CMK (cell line): ENCODE results near the genes ANKRD2 and HOGA1.

DNA sequence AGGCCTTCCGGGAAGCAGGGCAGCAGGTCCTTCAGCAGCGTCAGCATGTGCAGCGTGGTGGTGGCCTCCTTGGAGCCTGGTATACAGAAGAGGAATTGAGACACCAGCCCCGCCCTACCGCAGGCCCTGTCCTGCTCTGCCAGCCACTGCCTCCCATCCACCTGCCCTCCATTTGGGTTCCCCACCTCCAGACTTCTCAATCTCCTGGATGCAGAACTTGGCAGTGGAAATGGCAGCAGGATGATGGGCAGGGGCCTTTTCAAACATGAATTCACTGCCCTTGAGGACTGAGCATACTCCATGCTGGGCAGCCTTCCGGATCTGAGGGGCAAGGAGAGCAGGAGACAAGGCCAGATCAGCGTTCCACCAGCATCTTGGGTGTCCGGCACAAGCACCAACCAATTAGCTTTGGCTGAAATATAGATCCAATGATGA is 12.8 kb downstream of the RRP12 start:
- RRBS, result 96% methylated on average over 3 of the region's 8 CpGs

DNA sequence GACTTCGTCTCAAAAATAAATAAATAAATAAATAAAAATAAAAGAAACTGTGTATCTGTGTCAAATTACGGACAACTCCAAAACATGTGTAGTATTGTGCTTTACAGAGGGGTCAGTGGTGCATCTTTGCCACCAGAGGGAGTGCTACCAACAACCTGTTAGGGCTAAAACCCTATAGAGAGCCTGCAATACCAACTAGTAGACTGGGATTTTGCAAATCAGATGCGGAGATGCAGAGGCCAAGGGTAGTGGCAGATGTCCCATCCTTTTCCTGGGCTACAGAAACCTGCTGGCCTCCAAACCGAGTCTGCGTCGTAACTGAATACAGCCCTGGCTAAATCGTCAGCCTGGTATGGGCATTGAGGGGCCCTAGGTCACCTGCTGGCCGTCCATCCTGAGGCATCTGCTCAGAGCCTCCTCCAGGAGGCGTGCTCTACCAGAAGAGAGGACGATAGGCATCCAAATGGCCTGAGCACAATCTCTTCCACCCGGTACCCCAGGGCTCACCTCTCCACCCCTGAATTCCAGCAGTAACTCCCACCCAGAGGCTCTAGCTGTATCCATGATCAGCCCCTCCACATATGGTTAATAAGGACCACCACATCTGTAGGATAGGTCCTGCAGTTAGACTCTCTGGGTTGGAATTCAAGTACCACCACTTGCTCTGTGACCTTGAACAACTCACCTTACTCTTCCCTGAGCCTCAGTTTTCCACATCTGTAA is 6.2 kb upstream of the RRP12 start:
- RRBS, result no CpG with 5 or more reads among the region's 11 CpGs

- RRBS, result no CpG with 5 or more reads among the region's 10 CpGs
Measured at GRCh38 chr10:97427478-97428235, 1.7 kb downstream of the PGAM1 start.

- RRBS, result no CpG with 5 or more reads among the region's 6 CpGs
Measured at GRCh38 chr10:97456527-97457205, 10.7 kb downstream of the ZDHHC16 start.

DNA sequence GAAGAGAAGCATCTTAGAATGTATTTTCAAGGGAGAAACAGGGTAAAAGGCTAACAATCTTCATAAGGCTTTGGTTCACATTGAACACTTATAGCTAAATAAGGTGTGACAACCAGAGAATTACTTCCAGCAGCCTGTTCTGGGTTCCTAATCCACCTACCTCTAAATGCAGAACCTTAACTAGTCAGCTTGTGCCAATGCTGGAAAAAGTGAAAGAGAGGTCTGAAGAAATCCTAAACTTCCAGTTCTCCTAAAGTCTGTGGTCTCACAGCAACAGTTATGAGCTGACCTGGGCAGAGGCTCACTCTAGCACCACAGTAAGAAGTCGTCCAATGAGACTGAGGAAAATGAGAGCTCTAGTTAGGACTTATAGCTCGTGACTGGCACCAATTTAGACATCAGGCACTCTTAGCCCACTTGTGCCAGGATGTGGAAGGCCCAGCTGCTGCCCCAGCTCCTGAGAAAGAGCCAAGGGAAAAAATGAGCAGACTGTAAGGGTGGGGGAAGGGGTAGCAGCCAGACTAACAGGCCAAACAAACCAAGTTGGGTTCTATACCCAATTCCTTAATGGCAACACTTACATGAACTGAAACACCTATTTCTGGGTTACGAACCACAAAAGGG is 7.7 kb downstream of the MMS19 start:
- RRBS, result no CpG with 5 or more reads among the region's 3 CpGs

- RRBS, result no CpG with 5 or more reads among the region's 6 CpGs
Measured at GRCh38 chr10:97518893-97519340, 20.2 kb downstream of the UBTD1 start.

GRCh38 chr10:97572145-97572955 is at the start of gene ANKRD2:
Gene ANKRD2 (plus strand): TSS chr10:97572779.
- RRBS, result no CpG with 5 or more reads among the region's 19 CpGs

DNA sequence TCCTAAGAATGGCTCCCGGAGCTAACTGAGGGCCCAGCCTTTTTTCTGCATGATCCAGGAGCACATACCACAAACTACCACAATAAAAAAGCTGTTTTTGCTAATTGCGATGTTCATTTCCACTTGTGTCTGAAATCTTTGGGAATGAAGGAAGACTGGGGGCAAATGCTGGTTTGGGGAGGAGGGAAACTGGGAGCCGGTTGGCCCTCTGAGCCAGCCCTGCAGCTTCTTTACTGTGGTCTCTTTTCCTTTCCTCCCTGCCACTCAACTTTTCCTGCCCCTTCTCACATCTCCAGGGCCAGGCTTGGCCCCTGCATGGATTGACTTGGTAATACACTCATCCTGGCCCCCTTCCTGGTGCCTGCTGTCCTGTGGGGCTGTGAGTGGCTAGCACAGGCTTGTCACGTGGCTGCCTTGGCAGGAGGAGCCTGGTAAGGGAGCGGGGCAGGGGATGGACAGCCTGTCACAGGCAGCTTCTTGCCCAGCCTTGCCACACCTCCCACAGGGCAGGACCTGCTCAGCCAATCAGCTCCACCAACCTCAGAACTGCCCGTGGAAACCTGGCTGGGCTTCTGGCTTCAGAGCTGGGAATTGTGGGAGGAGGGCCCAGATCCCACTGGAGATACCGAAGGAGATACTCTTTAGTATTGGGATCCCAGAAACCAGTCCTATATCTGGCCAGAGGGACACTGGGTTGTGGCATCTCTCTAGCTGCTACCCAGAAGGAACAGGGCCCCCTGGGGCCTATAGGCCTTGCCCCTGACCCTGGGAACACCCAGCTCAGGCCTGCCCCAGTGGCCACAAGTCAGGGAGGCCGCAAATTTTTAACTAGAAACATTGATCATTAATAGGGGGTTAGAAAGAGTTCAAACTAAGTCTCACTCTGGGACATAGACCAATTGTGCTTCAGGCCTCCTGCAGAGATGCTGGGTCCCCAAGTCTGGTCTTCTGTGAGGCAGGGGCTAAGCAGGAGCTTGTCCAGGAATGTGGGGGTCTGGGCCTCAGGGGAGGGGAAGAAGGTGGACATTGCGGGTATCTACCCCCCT is at the start of gene HOGA1:
HOGA1 (plus strand) TSS at position 609 of the 1,046 bp plus-strand sequence.
- RRBS, result no CpG with 5 or more reads among the region's 9 CpGs

DNA sequence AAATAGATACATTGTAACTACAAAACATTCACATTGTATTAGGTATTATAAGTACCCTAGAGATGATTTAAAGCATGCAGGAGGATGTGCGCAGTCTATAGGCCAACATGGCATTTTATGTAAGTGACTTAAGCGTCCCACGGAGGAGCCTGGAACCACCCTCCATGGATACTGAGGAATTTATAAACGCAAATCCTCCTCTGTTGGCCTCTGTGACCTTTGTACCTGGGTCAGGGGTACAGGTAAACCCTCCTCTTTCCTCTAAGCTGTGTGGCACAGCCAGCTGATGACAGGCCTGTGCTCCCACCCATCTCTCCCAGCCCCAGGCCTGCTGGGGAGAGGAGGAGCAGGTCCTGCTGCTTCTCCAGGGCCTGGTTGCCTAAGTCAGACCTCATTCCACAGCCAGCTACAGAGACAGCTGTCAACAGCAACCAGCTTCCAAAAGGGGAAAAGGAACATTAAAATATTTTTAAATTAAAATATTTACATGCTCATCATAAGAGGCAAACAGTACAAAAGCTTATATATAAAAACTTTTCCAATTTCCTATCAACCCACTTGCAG is 5.0 kb downstream of the AVPI1 start:
- RRBS, result no CpG with 5 or more reads among the region's 4 CpGs

- RRBS, result 1% methylated on average over 5 of the region's 46 CpGs
Measured at GRCh38 chr10:97737267-97738235, 623 bp downstream of the ZFYVE27 start.

DNA sequence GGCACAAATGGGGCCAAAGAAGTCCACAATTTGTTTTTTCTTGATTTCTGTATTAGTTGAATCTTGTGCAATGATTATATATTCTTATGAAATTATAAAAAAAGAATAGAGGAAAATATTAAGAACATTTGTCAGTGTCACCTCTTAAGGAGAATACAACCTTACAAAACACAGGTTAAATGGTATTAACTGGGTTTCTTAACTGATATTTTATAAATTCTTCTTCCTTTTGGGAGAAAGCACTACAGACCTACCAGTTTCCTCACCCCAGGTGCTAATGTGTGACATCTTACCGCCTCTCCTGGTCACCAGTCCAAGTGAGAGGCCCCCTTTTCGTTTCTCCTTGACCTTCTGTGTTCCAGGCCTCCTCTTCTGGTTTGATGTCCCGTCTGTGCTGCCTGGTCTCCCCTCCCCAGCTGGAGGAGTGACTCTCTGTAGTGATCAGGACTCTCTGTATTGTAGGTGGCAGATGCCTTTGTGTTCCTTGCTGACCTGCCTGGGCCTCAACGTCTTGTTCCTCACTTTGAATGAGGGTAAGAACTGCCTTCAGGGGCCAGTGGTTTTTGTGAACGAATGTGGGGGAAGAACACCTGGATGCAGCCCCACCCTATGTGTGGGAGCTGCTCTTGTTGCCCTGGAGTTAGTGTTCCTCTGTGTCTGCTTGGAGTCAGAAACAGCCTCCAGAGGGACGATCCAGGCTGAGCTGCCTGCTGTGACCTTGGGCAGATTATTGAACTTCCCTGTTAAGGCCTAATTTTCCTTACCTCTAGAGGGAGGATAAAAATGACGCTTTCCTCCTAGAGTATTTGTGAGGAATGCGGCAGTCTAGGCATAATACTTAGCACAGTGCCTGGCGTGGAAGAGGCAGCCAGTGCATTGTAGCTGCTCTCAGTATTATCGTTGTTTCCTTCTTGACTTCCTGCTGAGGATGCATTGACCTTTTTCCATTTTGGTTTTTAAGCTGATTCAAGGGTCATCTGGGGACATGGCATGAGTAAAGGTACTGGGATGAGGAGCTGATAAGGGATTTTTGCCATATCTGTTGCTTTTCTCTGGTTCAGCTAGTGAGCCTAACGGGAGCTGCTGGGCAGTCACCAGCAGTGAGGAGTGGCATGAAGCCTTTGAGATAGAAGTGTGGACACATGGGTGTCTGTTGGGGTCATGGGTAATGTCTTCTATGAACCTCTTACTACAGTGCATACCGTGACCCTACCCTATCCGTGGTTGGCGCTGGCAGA is 6.1 kb downstream of the ZFYVE27 start:
- RRBS, result no CpG with 5 or more reads among the region's 14 CpGs

DNA sequence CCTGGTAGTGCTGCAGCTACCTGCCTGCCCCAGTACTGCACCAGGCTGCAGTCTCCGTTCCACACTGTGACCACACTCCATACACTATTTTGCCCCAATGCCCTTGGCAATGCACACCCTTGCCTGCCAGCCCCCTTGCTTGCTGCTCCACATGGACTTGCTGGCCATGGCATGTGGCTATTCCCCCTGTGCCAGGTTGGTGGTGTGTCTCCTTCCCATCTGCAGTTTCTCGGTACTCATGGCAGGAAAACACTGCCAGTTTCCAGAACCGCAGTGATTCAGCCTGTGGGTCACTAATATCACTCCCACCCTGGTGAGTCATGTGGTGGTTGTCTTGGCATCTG is 32.6 kb downstream of the GOLGA7B start:
- RRBS, result no CpG with 5 or more reads among the region's 3 CpGs

DNA sequence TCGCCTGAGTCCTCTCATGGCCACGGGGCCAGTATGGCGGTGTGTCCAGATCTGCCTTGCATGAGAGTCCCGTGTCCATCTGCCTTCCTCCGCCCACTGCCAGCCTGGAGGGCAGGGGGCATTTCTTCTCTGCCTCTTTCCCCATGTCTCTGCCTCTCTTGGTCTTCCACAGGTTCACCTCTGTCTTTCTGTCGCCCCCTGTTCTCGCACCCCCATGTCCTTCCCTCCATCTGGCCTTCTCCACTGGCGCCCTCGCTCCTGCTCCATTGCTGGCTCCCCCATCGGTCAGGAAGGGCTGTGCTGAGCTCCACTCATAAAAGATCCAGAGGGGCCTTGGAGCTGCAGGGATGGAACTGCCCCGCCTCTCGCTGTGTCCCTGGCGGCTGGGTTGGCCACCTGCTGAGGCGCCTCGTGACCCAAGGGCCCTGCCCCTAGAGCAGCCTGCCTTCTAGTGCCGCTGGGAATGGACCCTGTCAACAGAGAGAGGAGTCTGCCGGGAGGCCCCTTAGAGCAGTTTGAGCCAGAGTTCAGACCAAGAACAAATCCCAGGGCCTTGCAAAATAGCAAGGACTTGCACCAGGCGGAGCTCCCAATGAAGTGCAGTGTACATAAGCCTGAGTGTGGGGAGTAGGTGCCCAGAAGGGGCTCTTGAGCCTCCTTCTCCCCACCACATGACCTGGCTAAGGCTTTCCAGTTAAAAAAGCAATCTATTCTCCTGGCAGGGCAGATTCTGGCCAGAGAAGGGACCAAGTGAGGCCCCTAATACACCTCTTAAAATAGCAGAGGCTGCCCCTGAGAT is 42.0 kb downstream of the GOLGA7B start:
- RRBS, result no CpG with 5 or more reads among the region's 18 CpGs

- RRBS, result no CpG with 5 or more reads among the region's 6 CpGs
Measured at GRCh38 chr10:98243805-98244466, 24.1 kb downstream of the LOXL4 start.

DNA sequence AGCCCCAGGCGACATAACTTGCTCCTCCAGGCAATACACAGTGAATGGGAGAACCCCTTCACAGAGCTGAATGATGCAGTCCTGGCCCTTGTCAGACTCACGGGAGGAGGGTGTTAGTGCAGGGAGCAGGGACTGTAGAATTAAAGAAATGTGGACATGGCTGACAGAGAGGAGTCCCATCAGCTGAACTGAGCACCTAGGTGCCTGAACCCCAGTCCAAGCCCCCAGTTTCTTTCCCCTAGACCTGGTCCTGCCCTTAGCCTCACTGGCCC is 809 bp upstream of the LOXL4 start:
- RRBS, result no CpG with 5 or more reads among the region's 2 CpGs

DNA sequence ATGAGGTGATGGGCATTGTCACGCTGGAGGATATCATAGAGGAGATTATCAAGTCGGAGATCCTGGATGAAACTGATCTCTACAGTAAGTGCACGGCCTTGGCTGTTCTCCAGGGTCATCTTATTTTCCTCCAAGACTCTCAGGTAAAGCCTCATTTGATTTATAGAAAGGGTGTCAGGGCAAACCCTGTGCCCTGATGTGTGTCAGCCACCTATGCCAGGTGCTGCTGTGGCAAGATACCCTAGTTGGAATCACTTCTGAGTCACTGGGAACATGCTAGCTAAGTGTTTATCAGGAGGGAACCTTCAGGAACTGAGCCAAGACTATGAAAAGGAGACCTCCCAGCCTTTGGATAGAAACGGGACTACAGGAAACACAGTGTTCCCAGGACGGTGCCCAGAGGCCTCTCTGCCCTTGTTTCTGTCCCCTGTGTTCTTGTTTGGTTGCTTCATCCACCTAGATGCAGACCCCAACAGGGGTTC is 28.5 kb downstream of the CNNM1 start:
- RRBS, result no CpG with 5 or more reads among the region's 5 CpGs

DNA sequence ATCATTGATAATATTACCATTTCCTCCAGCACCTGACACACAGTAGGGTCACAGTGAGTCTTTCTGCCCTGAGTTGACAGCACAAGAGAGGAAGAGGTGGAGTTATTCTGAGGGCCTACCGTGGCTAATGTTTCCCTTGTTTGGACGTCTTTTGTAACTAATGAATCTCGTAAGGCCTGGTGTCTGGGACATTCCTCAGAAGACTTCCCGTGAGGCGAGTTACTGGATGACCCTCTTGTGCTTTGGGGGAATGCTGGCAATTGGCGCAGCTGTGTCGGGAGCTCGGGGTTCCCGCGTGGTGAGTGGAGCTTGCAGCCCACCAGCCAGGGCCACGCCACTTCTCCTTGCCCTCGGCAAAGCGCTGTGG is 36.1 kb downstream of the SLC25A28 start:
- RRBS, result no CpG with 5 or more reads among the region's 13 CpGs

DNA sequence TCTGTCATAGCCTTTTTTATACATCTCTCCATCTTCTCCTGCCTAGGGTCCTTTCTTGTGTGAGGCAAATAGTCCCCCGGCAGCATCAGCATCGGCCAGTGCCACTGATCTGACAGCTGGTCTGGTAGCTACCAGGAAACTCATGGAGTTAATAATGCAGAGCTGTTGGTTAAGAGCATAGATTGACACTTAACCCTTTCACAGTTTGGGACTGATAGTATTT is 1.7 kb downstream of the CUTC start:
- RRBS, result no CpG with 5 or more reads among the region's 2 CpGs

DNA sequence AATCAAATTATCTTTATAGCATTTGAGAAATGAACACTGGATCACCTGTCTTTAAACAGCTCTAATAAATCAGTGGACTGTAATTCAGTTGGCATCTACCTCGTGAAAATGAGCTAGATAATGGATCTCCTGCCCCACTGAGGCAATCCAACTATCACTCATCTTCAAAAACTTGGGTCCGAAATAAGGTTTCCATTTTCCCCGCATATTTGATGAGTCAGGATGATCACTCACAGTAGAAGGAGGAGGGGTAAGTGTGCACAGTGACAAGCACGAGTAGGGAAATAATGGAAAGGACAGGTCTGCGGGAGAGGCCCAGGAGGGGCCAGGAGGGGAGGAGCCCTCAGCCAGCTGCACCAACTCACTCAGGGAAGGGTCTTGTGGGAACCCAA is 2.6 kb downstream of the ABCC2 start:
- RRBS, result no CpG with 5 or more reads among the region's 5 CpGs

DNA sequence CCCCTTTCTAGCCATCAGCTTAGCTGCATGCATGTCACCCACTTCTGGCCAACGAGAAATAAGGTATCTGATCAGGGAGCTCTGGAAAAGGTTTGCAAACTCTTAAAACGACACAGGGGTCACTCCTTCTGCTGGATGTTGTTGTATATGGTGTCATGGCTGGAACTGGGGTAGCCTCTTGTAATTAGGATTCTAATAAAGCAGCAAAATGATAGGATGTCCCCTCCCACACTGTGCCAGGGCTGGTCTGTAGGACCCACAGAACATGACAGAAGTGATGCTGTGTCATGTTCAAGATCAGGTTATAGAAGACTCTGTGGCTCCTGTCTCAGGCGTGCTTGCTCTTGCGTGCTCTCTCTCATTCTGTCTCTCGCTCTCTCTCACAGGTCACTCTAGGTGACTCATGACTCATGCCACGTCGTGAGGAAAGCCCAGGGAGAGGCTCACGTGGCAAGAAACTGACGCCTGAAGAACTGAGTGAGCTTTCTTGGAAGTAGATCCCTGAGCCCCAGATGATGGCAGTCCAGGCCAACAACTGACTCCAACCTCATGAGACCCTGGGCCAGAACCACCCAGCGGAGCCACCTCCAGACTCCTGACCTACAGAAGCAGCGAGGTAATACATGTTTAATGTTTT is 103.4 kb downstream of the DNMBP start:
- RRBS, result no CpG with 5 or more reads among the region's 11 CpGs